ENCODE measurements around a stretch of chr1.

- RRBS = no CpG with 5 or more reads among the region's 4 CpGs
These were observed 125.4 kb downstream of the TRABD2B start for GRCh38 chr1:47871636-47872258.

- RRBS = no CpG with 5 or more reads among the region's 6 CpGs
These were observed 95.0 kb downstream of the TRABD2B start for GRCh38 chr1:47902161-47902634.

- RRBS = 40% methylated on average over 3 of the region's 16 CpGs
These were observed 4.6 kb downstream of the TRABD2B start for GRCh38 chr1:47992527-47993068.

GRCh38 chr1:48247342-48247877 lies 24.9 kb downstream of the SLC5A9 start:
- RRBS = no CpG with 5 or more reads among the region's 4 CpGs

DNA sequence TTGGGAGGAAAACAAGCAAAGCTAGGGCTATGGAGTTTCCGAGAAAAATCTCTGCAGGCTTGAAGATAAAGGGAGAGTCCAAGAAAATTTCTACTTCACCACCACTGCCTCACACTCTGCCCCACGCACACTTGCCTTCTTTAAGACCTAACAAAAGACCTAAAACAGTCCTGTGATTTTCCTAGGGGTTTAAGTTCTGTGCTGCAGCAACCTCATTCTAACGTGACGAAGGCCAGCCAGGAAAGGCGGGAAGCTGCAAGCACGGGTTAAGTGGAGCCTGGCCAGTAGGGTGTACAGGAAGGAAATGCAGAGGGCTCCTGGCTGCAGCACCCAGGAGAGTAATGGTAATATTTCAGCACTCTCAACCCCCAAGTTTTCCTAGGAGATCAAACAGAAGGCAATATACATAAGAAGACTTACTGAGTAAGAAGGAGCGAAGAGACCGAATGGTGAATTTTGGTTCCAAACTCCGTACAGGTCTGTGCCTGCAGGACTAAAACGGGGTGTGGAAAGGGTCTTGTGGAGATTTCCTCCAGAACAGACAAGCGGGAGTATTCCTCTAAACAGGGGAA lies 1.4 kb downstream of the SPATA6 start:
- RRBS = no CpG with 5 or more reads among the region's 11 CpGs

GRCh38 chr1:48526074-48526814 lies 54.2 kb upstream of the SPATA6 start:
- RRBS = no CpG with 5 or more reads among the region's 4 CpGs

- RRBS = no CpG with 5 or more reads among the region's 35 CpGs
These were observed 480.8 kb upstream of the BEND5 start for GRCh38 chr1:49257086-49258286.

GRCh38 chr1:50098639-50098844 lies 10.2 kb upstream of the ELAVL4 start:
- RRBS = no CpG with 5 or more reads among the region's 1 CpG

GRCh38 chr1:50109342-50110121 lies 812 bp downstream of the ELAVL4 start:
- RRBS = no CpG with 5 or more reads among the region's 15 CpGs

- RRBS = 2% methylated on average over 17 of the region's 57 CpGs
These were observed 90.4 kb downstream of the DMRTA2 start for GRCh38 chr1:50332752-50333397.

- RRBS = no CpG with 5 or more reads among the region's 6 CpGs
These were observed 117.2 kb downstream of the FAF1 start for GRCh38 chr1:50842699-50843483.

DNA sequence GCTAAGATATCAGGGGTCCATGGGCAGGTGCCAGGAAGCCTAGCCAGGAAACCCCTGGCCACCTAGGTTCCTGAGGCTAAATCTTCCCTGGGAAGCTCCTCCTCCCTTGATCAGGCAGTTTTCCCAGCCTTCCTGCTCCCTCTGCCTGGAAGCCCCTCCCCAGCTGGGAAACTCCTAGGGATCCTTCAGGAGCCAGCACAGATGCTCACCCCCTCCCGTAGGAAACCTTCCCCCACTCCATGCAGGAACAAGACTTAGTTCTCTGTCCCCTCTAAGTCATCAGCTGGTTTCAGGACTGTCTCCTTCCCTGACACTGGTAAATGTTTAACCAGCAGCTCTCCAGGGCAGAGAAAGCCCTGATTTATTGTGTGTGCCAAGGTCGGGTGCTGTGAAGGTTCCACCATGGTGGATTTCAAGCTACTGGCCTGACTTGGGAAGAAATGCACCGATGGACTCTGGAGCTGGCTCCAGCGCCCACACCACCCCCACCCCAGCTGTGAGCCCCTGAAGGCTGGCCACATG lies 25.0 kb downstream of the TTC39A start:
- RRBS = no CpG with 5 or more reads among the region's 4 CpGs

DNA sequence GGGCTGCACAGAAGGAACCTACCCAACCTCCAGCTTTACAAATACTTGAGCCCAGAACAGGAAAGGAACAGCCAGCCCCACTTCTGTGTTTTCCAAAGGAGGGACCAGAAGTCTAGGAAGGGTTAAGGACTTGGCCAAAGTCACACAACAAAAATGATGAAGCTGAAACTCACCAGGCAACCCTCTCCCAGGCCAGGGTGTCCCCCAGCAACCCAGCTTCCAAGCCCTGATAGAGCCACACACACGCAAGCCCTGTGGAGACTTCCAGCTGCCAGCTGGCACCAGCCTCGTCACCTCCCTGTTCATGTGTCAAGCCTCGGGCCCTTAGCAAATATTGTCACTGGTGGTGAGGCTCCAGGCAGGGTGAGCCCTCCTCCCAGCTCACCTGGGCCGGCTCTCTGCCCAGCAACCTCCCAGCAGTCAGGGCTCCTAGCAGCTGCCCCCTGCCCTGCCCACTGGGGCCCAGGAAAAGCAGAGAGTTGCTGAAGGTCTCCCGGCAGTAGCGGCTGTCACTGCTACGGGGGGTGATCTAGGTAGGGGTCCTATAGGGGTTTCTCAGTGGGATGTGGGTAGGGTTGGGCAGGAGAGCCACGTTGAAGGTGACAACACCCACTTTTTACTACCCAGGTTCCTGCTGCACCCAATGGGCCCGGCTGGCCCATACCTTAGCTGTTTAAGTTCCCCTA lies 942 bp downstream of the TTC39A start:
- RRBS = 48% methylated on average over 2 of the region's 9 CpGs

GRCh38 chr1:51520193-51521280 lies 1.5 kb upstream of the EPS15 start:
- RRBS = no CpG with 5 or more reads among the region's 10 CpGs

DNA sequence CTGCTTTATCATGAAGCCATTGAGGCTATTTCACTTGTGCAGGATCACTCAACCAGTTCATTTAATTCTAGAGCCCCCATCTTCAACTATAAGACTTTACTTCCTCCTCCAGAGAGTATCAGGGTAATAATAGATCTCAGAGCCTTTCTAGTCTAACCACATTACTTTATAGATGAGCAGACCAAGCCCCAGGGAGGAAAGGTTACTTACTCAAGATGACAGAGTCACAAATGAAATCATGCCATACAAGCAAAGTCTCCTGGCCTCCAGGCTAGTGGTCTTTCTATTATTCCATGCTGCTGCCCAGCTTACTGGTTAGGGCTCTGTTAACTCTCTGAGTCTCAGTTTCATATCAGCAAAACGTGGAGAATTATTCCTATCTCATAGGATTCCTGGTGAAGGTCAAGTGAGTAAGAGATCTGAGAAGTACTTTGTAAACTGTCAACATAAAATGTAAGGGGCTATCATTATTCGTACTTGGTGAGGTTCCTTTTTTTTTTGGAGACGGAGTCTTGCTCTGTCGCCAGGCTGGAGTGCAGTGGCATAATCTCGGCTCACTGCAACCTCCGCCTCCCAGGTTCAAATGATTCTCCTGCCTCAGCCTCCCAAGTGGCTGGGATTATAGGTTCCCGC lies 46.4 kb upstream of the OSBPL9 start:
- RRBS = no CpG with 5 or more reads among the region's 7 CpGs

DNA sequence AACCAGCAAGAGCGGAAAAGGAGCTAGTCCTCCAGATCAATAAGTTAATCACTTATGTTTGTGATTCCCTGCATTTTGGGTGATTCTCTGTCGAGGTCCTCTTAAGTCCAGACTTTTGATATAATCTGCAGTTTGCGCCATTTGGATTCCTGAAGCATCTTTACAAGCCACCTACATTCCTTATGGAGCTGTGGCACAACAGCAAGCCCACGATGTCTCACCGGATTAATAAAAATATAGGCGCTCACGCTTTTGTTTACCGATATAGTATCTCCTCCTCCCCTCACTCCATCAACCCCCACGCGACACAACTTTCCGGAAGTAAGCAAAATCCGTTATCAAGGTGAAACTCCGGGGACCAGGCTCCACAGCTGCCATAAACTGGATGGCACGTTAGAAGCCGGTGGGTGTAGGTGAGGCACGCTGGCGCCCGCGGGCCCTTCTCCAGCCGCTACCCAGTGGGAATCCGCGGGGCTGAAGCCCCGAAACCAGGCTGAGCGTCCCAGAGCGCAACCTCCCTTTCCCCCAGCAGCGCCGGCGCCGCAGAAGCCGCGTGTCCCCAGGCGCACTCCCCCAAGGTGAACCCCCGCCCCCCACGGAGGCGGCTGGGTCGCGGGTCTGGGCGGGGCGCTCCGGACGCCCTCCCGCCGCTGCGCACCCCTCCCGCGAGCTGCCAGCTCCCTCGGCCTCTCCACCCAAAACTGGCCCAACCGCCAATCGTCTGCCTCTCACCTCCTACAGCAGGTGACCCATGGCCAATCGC lies 112.3 kb downstream of the OSBPL9 start:
- RRBS = 3% methylated on average over 26 of the region's 50 CpGs

DNA sequence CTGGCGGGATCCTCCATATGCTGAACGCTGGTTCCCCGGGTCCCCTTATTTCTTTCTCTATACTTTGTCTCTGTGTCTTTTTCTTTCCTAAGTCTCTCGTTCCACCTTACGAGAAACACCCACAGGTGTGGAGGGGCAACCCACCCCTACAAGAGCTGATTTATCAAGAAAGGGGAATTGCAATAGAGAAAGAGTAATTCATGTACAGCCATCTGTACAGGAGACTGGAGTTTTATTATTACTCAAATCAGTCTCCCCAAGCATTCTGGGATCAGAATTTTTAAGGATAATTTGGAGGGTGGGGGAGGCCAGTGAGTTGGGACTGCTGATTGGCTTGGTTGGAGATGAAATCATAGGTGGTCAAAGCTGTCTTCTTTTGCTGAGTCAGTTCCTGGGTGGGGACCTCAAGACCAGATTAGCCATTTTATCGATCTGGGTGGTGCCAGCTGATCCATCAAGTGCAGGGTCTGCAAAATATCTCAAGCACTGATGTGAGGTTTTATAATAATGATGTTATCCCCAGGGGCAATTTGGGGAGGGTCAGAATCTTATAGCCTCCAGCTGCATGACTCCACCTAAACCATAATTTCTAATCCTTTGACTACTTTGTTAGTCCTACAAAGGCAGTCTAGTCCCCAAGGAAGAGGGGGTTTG lies 16.7 kb upstream of the RAB3B start:
- RRBS = no CpG with 5 or more reads among the region's 6 CpGs

- RRBS = no CpG with 5 or more reads among the region's 6 CpGs
These were observed 96.4 kb downstream of the ZFYVE9 start for GRCh38 chr1:52238106-52238850.

GRCh38 chr1:52243140-52244199 lies 101.6 kb downstream of the ZFYVE9 start:
- RRBS = no CpG with 5 or more reads among the region's 4 CpGs

- RRBS = no CpG with 5 or more reads among the region's 4 CpGs
These were observed 1.0 kb downstream of the CC2D1B start for GRCh38 chr1:52365053-52365316.